ENCODE results near the genes CCDC13, ZNF662 and GASK1A.

GRCh38 chr3:42772392-42773464 lies at the start of gene CCDC13:
Gene CCDC13 (minus strand): TSS chr3:42773253.
- PRO-cap: bidirectional peak, plus-strand start at chr3:42772813, minus-strand start at chr3:42772708; bidirectional peak, plus-strand start at chr3:42773348, minus-strand start at chr3:42773173
- RAMPAGE, long total RNA, 4 experiments: no peak in any of the 4 experiments

DNA sequence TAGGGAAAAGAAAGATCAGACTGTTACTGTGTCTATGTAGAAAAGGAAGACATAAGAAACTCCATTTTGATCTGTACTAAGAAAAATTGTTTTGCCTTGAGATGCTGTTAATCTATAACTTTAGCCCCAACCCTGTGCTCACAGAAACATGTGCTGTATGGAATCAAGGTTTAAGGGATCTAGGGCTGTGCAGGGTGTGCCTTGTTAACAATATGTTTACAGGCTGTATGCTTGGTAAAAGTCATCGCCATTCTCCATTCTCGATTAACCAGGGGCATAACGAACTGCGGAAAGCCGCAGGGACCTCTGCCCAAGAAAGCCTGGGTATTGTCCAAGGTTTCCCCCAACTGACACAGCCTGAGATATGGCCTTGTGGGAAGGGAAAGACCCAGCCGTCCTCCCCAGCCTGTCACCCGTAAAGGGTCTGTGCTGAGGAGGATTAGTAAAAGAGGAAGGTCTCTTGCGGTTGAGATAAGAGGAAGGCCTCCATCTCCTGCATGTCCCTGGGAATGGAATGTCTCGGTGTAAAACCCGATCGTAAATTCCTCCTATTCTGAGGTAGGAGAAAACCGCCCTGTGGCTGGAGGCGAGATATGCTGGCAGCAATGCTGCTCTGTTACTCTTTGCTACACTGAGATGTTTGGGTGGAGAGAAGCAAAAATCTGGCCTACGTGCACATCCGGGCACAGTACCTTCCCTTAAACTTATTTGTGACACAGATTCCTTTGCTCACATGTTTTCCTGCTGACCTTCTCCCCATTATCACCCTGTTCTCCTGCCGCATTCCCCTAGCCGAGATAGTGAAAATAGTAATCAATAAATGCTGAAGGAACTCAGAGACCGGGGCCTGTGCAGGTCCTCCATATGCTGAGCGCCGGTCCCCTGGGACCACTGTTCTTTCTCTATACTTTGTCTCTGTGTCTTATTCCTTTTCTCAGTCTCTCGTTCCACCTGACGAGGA lies 2.2 kb downstream of the ACKR2 start:
- PRO-cap: unidirectional peak, plus-strand start at position 264 of the sequence; unidirectional peak, minus-strand start at position 417 of the sequence
- RAMPAGE, long total RNA, 4 experiments: no peak in any of the 4 experiments

GRCh38 chr3:42846638-42847600 lies 28.8 kb downstream of the CYP8B1 start:
- PRO-cap: no peak
- RAMPAGE, long total RNA, 4 experiments: no peak in any of the 4 experiments

- PRO-cap: no peak
- RAMPAGE, long total RNA, 4 experiments: no peak in any of the 4 experiments
Measured at GRCh38 chr3:42853589-42854112, 22.0 kb downstream of the CYP8B1 start.

- PRO-cap: unidirectional peak, plus-strand start at chr3:42906183
- RAMPAGE, long total RNA, 4 experiments: start-site peak on the plus strand in 2 of 4 experiments, at chr3:42906116-42906537 at its widest, 23 to 41 reads per replicate
Measured at GRCh38 chr3:42905933-42906815, at the start of gene ZNF662. Gene ZNF662 (plus strand): TSS chr3:42906142.

DNA sequence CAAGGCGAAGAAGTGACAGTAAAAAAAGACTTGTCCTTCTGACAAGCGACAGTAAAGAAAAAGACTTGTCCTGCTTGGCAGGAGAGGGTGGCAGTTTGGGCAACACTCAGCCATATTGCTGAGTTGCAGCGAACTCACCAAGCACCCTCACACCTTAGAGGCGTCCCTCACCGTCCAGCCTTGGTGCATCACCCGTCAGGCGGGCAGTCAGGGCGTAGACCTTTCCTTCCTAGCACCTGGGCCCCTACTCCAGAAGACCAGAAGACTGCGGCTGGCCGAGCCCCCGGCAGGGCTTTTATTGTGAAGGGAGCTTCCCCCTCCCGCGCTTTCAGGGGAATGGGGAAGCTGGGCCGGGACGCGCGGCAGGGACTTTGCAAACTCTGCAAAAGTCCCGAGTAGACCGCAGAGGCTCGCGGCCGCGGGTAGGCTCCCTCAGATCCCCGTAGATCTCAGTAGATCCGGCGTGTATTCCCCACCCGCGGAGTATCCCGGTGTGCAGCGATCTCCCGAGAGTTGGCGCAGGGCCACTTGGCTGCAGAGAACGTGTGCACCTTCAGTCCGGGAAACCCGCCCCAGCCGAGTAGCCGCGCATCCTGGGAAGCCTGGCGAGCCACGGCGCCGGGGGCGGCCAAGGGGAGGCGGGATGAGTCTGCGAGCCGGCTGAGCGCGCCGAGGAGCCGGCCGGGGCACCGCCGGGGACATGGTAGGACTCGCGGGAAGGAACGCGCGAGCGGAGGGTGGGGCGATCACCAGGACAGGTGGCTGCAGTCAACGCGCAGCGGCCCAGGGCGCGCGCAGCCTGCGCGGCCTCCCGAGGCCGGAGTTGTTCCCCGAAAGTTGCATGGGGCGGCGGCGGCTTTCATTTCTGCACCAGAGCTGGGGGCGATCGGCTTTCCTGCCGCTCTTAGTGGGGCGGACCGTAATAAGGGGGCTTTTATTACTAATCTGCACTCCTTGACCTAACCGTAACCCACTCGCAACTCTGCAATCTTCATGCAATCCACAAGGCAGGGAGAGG lies at the start of gene GASK1A:
TSS of gene GASK1A (plus strand) at position 369 of the 1,018 bp plus-strand sequence.
- PRO-cap: unidirectional peak, plus-strand start at position 398 of the sequence
- RAMPAGE, long total RNA, 4 experiments: no peak in any of the 4 experiments

DNA sequence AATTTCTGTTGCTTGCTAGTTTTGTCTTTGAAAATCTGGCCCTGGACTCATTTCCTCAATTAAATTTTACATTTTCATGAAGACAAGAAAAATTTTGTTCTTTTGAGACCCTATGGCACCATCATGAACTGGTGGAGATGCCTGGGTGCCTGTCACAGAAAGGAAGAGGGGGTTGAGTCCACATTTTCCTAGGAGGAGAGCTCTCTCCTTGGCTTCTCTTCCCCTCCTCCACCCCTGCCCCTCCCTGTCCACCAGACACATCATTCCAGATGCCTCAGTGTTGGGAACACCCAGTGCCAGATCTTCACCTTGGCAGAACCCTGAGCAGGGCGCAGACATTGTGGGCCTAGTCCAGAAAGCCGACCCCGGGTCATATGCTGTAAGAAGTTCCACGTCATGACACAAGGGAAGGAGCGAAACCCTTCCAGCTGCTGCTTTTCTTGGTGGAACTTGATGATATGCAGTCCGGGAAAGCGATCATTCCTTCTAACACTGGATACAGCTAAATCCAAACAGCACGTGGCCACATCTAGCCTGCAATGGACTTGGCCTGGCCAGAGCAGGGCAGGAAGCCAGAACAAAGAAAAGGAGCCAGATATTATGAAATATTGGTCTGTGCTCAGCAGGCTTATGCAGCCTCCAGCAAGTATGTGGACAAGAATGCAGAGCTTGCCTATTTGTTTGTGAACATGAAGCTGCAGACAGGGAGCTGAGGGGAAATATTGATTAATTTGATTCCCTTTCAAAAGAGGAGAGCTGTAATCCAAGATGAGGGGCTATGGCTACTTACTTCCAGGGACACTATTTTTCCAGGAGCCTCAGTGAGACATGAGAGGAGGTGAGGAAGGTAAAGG lies 22.0 kb downstream of the GASK1A start:
- PRO-cap: no peak
- RAMPAGE, long total RNA, 4 experiments: no peak in any of the 4 experiments

- PRO-cap: no peak
- RAMPAGE, long total RNA, 4 experiments: no peak in any of the 4 experiments
Measured at GRCh38 chr3:43178749-43179500, 73.0 kb upstream of the POMGNT2 start.

DNA sequence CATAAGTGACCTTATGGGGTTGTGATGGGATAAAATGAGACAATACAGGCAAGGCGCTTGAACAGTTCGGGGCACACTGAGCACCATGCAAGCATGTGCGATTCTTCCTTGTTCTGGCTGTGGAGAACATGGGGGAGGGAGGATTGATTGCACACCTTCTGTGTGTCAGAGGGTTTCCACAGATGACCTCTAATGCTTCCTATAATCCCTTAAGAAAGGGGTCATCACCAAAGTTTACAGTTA lies 75.0 kb upstream of the POMGNT2 start:
- PRO-cap: no peak
- RAMPAGE, long total RNA, 4 experiments: no peak in any of the 4 experiments

DNA sequence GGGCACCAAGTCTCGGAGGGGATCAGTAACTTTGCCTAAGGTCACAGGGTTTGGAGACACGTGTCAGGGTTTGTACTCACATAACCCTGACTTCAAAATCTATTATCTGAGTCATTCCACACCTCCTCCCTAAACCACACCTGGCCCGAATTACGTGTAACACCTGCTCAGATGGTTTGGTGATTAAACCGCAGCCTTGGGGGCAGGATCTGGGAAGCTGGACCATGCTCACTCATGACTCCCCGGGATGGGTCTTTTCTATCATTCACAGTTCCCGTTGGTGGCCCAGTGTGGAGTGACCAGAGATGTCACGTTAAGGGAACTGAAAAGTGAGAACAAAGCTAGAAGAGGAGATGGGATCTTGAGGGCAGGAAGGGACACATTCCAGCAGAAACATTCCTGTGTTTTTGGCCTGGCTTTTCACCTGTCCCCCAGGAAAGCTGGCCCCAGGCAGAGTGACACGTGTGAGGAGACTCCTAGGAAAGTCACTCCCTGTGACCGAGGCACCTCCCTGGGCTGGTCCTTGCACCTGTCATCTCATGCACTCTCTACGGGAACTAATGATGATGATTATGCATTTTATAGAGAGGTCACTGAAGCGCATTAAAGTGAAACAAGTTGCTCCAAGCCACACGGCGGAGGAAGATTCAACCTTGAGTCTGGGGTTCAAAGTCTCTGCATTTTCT lies 75.4 kb upstream of the POMGNT2 start:
- PRO-cap: unidirectional peak, plus-strand start at position 361 of the sequence
- RAMPAGE, long total RNA, 4 experiments: no peak in any of the 4 experiments

DNA sequence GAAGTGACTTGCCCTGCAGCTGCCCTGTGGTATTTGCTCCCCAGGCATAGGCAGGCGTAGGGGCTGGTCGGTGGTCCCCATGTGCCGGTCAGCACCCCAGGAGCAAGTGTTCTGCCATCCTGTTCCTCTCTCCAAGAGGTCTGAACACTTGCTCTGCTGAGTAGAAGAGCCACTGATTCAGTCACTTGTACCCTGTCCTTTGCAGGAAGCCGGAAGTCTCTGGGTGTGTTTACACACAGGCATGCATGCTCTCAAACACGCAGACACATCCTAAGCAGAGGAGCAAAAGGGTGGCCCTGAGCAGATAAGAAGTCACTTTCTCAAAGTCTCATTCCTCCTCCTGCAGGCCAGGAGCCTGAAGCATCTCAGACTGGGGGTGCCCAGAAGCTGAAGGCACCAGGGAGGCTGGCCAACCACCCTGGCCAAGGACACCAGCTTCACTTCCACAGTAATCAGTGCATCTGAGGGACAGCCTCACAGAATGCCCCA lies 88.7 kb upstream of the POMGNT2 start:
- PRO-cap: unidirectional peak, minus-strand start at position 142 of the sequence; bidirectional peak, plus-strand start at position 277 of the sequence, minus-strand start at position 142 of the sequence
- RAMPAGE, long total RNA, 4 experiments: no peak in any of the 4 experiments

- PRO-cap: no peak
- RAMPAGE, long total RNA, 4 experiments: no peak in any of the 4 experiments
Measured at GRCh38 chr3:43246876-43247473, 39.4 kb upstream of the SNRK start.

- PRO-cap: bidirectional peak, plus-strand start at chr3:43287044, minus-strand start at chr3:43286975; unidirectional peak, minus-strand start at chr3:43287168
- RAMPAGE, long total RNA, 4 experiments: no peak in any of the 4 experiments
Measured at GRCh38 chr3:43286703-43287523, 573 bp downstream of the SNRK start.

- PRO-cap: no peak
- RAMPAGE, long total RNA, 4 experiments: no peak in any of the 4 experiments
Measured at GRCh38 chr3:43317736-43318325, 31.5 kb downstream of the SNRK start.

DNA sequence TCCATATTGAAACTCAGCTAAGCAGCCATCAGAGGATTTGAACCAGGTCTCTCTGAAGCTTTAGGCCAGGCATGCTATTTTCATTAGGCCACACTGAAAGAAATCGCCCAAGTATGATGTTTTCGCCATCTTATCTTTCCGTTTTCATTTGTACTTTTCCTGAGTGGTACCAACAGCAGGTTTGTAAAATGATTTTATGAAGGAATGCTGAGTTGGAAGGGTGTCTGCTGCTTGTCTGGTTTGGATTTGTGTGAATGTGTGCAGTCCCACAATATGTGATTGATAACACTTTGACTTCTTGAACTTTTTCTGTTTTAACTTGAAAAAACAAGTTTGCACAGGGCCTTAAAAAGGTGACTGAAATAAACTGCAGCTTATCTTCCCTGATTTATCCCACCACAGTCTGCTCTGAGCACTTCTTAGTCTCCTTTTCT lies 39.5 kb downstream of the SNRK start:
- PRO-cap: no peak
- RAMPAGE, long total RNA, 4 experiments: no peak in any of the 4 experiments

- PRO-cap: no peak
- RAMPAGE, long total RNA, 4 experiments: no peak in any of the 4 experiments
Measured at GRCh38 chr3:43345133-43345654, 58.9 kb downstream of the SNRK start.

DNA sequence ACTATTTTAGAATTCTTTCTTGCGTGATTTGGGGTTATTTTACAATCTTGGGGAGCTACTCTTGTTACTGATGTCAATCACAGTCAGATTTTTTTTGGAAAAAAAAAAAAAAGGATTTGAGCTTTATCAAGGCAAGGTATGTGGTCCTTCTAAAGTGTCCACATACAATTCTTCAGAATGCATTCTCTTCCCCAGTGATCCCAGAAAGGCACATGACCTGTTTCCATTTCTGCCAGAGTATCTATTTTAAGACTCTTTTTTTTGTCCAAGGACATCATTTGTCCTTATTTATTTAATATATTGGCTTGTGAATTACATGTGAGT lies 136.6 kb downstream of the SNRK start:
- PRO-cap: no peak
- RAMPAGE, long total RNA, 4 experiments: no peak in any of the 4 experiments

DNA sequence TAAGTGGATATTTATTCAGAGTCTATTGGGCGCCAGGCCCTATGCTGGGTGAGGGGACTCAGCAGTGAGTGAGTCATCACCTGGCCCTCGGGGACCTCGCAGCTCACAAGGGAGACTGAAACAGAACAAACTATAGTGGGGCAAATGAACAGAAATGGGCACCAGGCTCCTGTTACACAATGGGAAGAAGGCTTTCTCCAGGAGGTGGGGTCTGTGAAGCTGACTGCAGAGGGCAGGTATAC lies 136.9 kb downstream of the SNRK start:
- PRO-cap: no peak
- RAMPAGE, long total RNA, 4 experiments: no peak in any of the 4 experiments

DNA sequence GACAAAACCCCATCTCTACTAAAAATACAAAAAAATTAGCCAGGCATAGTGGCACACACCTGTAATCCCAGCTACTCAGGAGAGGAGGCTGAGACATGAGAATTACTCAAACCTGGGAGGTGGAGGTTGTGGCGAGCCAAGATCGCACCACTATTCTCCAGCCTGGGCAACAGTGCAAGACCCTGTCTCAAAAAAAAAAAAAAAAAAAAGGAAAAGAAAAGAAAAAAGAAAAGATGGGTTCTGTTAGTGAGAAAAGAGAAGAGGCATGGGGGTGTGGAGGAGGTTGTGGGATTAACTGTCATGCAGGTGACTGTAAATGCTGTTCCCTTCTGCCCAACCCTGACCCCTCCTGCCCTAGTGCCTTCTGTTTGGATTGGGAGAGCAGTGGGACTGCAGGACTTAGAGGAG lies 22.4 kb downstream of the ABHD5 start:
- PRO-cap: no peak
- RAMPAGE, long total RNA, 4 experiments: no peak in any of the 4 experiments

- PRO-cap: no peak
- RAMPAGE, long total RNA, 4 experiments: no peak in any of the 4 experiments
Measured at GRCh38 chr3:43872780-43873391, 182.1 kb downstream of the ABHD5 start.